Mesenteric fat pad (tissue), 1 donor: ENCODE measurements around a stretch of chr10.

DNA sequence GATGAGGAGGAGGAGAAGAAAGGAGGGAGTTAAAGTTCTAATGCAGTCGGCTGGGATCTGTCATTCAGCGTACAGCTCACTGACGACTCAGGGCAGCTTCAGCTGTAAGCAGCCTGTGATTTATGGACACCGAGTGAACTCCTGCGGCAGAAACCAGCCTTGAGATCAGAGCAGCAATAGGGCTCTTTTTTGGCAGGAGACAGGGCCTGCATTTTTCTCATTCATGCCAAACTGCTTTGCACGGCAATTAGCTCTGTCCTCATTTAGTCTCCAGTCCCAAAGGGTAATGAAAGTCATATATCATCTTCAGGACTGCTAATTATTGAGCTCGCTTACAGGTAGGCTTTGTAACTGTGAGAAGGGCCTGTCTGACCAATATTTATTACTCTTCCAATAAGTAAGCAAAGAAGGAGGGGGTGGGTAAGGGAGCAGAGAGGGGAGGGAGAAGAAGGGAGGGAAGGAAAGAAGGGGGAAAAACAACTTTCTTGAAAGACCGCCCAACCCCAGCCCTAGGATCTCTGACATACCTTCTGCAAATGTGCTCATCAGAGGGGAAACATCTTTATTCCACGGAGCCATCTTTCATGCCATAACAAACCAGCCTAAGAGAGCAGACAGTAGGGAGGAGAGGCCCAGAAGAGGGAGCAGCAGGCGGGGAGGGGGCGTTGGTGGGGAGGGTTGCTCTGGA, 48.1 kb upstream of the COMTD1 start:
- PRO-cap = no peak

- PRO-cap = no peak
Observed at GRCh38 chr10:75338376-75338764, 63.2 kb downstream of the ZNF503 start.

GRCh38 chr10:75404753-75405905, 3.6 kb upstream of the ZNF503 start:
- PRO-cap = no peak

GRCh38 chr10:75408944-75410011, 7.7 kb upstream of the ZNF503 start:
- PRO-cap = unidirectional peak, plus-strand start at chr10:75409148

- PRO-cap = no peak
Observed at GRCh38 chr10:75480357-75481416, 49.3 kb downstream of the LRMDA start.

DNA sequence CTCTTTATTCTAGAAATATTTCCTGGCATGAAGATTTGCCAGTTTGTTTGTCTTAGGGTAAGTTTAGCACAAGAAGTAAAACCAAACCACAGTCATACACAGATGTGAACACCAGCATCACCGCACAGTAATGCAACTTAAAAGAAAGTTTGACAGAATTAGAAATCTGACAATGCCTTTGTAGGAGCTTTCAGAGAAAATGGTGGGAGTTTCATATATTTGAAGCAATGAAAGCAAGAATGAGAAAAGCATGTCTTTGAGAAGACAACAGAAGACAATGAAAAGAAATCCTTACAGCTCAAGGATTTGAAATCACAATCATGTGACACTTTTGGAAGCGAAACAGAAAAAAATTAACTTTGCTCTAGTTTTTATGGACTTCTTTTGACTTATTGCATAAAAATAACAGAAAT, 223.2 kb downstream of the LRMDA start:
- PRO-cap = no peak

GRCh38 chr10:76050898-76051384, 619.5 kb downstream of the LRMDA start:
- PRO-cap = no peak

DNA sequence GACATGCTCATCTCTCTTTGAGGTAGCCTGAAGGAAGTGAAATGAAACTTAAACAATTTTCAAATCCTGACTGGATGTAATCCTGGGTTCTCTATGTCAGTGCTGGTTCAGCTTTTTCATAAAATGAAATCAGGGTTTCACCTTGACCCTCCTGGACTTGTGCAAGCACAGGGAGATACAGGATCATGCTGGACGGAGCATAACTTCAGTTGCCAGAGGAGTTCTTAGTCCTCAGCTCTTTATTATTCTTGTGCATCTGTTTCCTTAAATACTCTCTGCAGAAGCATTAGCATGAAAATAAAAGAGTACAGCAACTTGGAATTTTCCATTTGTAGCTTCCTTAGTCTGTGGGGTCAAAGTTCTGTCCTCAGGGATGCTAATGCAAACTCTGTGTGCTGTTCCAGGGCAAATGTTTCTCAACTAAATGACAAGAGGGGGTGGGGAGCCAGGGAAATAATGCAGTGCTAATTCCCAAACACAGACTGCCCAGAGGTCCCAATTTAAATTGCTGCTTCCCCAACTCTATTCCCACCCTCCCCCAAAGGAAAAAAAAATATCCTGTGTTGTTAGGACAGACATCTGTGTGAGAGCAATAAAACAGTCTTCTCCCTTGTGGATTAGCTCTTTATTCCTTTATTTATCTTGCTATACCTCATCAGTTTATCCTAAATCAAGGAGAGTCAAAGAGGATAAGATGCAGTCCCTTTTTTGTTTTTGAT, 904.9 kb downstream of the LRMDA start:
- PRO-cap = no peak

GRCh38 chr10:76524095-76524459, 1092.7 kb downstream of the LRMDA start:
- PRO-cap = no peak

DNA sequence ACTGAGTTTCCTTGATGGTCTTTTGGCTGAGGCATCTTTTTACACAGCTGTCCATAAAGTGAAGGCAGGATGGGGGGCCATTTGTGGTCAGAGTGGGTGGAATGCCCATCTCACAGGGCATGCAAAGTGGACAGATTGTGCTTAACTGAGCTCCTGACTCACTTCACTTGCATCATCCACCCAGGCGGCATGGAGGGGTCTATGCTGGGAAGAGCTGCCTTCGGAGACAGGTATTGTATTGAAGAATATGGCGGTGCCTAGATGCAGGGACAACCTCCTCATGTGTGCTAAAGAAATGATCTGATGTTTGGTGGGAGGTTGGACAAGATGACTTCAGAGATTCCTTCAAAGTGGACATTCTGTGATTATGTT, 905.2 kb downstream of the KCNMA1 start:
- PRO-cap = no peak

DNA sequence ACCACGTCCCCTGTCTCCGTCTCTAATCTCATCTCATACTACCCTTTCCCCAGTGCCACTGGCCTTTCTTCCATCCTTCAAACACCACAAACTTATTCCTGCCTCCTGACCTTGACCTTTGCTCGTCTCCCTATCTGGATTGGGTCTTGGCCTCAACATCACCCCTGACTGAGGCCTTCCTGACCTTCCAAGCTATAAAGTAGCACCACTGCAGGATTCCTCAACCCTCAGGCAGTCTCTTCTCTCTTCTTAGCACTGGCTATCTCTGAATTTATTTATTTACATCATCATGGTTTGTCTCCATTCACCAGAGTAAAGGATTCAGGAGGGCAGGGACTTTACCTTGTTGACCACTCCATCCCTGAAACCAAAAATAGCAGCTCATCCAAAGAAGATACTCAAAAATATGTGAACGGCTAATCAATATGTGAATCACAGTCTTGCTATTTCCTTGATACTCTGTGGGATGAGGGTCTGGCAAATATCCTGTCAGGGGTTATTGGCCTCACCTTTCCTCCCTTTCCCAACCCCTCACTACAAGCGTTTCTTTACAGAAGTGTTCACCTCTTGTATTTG, 627.9 kb downstream of the KCNMA1 start:
- PRO-cap = no peak

- PRO-cap = no peak
Observed at GRCh38 chr10:77011821-77012256, 625.8 kb downstream of the KCNMA1 start.

- PRO-cap = no peak
Observed at GRCh38 chr10:77402259-77403041, 235.2 kb downstream of the KCNMA1 start.

DNA sequence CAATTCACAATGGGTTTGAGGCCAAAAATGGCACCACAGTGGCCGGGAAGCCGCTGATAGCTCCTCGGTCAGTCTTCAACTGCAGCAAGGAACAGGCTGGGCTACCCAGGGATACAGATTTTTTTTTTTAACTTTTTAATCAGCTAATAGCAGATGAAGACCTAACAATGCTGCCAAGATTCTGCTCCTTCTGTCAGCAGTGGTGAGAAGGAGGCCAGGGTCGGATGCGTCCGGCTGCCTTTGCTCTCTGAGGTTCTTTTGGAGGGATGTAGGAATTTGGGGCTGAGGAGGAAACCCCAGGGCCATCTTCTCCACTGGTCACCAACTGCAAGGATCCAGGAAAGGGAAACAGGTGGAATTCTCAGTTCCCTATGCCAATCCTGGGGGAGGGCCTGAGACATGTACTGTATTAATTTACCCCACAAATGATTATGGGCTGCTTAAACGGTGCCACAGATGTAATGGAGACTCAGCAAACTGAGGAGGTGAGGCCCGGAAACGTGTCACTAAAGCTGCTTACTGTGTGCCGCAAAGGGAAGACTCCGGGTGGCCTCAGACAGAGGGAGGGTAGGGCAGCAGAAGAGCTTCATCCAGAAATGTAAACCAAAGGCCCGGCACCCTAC, 167.7 kb downstream of the KCNMA1 start:
- PRO-cap = no peak

DNA sequence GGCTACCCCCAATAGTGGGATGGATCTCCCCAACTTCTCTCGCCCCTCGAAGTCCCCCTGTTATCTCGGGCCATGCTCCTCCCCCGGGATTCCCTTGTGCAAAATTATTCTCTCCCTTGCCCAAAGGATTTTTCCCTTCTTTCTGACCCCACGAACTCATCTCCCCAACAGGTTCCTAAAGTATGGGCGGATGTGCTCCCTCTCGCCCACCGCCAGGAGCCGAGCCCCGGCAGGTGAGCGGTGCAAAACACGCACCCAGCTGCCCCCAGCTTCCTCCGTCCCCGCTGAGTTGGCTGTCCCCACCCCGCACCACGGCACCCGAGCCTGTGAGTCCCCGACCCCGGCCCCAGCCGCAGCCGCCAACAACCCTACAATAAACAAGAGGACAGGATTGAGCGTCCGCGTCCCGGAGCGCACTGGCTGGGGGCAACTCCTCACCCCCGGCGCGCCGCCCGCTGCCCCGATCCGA, 935 bp downstream of the KCNMA1 start:
- PRO-cap = no peak

- PRO-cap = no peak
Observed at GRCh38 chr10:77866417-77867120, 60.0 kb downstream of the DLG5 start.

DNA sequence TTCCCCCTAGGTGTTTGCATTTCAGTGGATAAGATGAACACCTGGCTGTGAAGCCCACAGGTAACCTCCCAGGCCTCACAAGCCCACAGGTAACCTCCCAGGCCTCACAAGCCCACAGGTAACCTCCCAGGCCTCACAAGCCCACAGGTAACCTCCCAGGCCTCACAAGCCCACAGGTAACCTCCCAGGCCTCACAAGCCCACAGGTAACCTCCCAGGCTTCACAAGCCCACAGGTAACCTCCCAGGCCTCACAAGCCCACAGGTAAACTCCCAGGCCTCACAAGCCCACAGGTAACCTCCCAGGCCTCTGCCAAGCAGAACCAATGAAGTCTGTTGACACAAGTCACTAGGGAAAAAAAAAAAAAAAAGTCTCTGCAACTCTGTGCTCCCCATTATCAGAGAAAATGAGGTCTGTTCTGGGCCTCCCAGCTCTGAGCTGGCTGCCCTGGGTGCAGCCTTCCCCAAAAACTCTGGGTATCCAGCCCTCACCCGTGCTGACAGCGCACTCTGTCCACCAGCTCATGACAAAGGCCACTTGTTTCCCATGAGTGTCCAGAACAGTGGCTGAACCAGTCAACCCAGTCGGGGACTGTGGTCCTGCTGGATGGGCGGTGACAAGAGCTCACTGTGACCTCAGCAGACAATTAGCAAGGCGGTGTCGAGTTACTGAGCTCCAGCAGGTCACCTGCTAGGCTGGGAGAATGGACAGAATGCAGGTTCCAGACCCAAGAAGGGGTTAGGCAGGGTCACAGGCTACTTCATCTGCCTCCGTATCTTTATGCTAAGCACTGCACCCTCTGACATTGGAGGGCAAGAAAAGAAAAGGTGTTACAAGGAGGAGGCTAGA, 37.4 kb downstream of the DLG5 start:
- PRO-cap = no peak

DNA sequence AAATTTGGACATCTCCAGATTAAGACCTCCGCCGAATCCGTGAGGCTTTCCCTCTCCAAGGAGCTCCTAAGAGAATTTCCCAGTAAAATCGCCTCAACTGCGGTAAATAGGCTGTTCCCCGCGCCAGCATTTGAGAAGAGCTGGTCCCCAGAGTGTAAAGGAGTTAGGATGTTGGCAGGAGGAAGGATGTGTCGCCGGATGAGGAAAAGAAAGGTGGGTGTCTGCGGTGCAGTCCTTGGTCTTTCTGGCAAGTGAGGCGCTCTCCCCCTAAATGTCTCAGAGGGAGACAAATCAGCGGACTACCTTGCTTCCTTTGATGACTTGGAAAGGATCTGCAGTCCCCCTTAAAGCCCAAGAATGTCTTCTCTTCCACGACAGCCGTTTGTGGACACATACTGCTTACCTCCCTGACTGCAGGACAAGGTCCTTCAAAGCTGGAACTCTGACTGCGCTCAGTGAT, 885 bp upstream of the DLG5 start:
- PRO-cap = no peak

DNA sequence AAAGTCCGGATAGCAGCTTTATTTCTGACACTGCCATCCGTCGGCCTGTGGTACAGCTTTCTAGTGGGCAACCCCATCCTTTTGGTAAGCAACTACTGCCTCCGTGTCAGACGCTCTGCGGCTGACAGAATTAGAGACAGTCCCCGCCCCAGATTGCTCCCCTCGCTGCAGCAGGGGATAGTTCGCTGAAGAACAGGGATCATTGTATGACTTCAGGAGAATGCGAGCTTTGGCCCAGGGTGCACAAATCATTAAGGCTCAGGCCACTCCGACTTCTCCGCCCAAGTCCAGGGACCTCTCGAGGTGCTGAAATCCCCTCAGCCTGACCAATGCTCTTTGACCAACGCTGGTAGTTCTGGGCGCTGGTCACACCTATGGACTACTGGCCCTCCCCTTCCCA, 447 bp downstream of the POLR3A start:
- PRO-cap = no peak

- PRO-cap = no peak
Observed at GRCh38 chr10:78044665-78045073, 11.0 kb downstream of the RPS24 start.